BE2C (cell line): Measurements from ENCODE around the genes CLEC12A and GABARAPL1.

DNA sequence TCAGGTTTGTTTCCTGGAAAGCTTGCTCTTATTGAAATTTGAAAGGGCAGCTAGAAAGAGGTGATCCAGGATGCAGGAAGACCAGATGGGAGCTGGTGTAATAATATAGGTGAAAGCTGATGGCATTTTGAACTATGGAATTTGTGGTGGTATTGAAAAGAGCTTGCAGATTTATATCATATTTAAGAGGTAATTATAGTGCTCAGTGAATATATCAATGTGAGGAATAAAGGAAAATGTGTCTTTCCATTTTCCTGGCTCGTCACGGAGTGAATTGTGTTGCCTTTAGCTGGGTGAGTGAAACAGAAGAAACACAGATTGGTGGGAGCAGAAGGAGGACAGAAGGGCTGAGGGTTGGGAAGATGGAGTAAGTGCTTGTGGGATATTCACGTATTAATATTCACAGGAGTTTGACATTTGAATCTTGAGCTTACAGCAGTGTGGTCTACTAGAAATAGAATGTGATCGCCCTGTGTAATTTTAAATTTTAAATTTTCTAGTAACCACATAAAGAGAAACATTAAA is 1.6 kb upstream of the A2M start:
- RRBS, result no CpG with 5 or more reads among the region's 4 CpGs

- RRBS, result no CpG with 5 or more reads among the region's 4 CpGs
Measured at GRCh38 chr12:9123705-9124005, 7.9 kb upstream of the A2M start.

DNA sequence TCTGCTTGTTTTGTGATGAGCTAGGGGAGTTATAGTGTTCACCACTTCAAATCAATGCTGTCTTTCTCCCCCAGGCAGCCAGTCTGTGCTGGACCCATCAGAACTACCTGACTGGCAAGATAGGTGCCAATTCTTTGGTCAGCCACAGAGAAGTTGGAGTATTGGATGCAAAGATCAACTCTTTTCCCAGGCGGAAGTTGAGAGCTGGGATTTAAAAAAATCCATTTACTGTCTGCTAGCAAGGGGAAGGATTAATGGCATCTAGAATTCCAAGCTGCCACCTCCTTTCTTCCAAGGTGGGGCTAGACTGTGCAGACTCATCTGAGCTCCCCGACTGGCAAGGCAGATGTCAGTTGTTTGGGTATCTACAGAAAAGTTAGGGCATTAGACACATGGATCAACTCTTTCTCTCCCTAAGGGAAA is 31.0 kb upstream of the A2M start:
- RRBS, result no CpG with 5 or more reads among the region's 2 CpGs

- RRBS, result no CpG with 5 or more reads among the region's 4 CpGs
Measured at GRCh38 chr12:9167382-9167677, 40.9 kb downstream of the PZP start.

DNA sequence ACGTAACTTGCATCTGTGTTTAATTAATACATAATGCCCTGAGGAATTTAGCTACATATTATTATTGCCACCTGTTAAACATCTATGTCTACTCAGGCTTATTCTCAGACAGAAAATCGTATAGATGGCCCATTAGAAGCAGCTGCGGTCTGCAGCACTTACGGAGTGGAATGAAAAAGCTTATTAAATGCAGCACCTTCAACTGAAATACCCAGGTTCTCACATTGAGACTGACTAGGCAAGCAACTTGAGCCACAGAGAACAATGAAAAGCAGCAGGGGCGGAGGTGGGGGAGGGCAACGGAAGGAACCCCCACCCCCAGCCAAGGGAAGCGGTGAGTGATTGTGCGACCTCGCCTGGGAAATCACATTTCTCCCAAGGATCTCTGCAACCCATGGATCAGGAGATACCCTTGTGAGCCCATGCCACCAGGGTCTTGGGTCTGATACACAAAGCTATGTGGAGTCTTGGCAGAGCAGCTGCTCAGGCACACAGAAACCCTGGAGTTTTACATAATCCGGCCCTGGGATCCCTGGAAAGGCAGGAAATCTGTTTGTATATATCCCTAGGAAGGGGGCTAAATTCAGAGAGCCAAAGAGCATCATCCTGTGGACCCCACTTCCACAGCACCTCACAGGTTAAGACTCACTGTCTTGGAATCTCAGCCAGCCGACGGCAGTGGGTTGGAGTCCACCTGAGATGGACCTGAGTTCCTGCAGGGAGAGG is 38.1 kb downstream of the PZP start:
- RRBS, result no CpG with 5 or more reads among the region's 12 CpGs

DNA sequence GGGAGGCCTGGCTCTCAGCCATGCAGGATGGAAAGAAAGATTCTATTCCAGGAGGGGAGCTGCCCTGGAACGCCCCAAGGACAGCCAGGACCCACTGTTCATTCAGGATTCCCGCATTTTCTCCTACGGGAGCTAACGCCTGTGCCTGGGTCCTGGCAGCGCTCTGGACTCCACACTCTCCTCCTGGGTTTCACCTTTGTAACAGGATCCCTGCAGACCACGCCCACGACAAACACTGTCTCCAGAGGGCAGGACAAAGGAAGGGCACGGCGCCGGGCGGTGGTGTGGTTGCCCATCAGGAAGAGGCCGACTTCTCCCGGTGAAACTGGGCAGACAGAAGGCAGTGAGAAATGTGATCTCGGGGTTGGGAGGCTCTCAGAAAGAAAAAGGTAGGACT is 189.3 kb downstream of the KLRB1 start:
- RRBS, result no CpG with 5 or more reads among the region's 14 CpGs

- RRBS, result no CpG with 5 or more reads among the region's 8 CpGs
Measured at GRCh38 chr12:9647264-9647786, 22.2 kb upstream of the CLEC2D start.

- RRBS, result no CpG with 5 or more reads among the region's 16 CpGs
Measured at GRCh38 chr12:9695025-9696121, 25.9 kb downstream of the CLEC2D start.

GRCh38 chr12:9718249-9718518 is 42.5 kb downstream of the CD69 start:
- RRBS, result no CpG with 5 or more reads among the region's 2 CpGs

DNA sequence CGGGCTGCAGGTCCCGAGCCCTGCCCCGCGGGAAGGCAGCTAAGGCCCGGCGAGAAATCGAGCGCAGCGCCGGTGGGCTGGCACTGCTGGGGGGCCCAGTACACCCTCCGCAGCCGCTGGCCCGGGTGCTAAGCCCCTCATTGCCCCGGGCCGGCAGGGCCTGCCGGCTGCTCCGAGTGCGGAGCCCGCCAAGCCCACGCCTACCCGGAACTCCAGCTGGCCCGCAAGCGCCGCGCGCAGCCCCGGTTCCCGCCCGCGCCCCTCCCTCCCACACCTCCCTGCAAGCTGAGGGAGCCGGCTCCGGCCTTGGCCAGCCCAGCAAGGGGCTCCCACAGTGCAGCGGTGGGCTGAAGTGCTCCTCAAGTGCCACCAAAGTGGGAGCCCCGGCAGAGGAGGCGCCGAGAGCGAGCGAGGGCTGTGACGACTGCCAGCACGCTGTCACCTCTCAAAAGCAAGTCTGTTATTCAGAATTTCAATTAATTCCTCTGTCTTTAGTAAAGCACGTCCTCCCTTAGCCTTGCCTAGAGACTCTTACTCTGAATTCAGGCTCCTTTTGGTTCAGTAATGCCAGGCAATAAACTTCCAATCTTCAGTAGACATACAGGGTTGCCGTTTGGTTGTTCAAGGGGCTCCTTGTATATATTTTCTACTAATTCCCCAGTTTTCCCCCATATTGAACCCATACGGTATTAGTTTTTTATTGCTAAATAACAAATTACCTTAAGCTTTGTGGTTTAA is 20.8 kb downstream of the CD69 start:
- RRBS, result no CpG with 5 or more reads among the region's 43 CpGs

- RRBS, result no CpG with 5 or more reads among the region's 6 CpGs
Measured at GRCh38 chr12:9751510-9752505, 8.9 kb downstream of the CD69 start.

DNA sequence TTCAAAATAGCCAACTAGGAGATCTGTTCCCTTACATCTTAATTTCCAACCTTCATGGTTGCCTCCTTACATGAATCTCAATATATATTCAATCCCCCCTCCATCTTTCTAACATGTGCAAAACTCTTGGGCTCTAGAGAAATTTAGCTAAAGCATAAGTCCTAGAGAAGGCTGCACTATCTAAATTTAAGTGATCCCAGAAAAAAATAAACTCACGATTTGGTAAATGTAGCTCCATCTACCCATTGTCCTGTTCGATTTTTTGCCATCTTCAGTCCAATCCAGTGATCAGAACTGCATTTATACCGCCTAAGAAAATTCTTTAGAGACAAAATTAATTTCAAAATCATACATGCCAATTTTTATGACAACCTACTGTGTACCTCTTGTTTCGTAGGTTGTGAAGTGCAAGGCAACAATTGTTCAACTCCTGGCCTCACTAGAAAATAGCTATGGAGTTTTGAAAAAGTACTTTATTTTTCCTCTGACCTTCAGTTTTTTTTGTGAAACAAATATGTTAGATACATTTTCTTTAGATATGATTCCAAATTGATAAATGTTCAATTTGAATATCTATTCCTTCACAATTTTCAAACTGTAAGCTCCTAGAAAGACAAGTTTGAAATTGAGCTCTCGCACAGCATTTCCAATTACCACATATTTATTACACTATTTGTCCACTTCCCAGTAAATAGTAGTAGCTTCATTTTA is 14.8 kb downstream of the CLEC2B start:
- RRBS, result no CpG with 5 or more reads among the region's 5 CpGs

DNA sequence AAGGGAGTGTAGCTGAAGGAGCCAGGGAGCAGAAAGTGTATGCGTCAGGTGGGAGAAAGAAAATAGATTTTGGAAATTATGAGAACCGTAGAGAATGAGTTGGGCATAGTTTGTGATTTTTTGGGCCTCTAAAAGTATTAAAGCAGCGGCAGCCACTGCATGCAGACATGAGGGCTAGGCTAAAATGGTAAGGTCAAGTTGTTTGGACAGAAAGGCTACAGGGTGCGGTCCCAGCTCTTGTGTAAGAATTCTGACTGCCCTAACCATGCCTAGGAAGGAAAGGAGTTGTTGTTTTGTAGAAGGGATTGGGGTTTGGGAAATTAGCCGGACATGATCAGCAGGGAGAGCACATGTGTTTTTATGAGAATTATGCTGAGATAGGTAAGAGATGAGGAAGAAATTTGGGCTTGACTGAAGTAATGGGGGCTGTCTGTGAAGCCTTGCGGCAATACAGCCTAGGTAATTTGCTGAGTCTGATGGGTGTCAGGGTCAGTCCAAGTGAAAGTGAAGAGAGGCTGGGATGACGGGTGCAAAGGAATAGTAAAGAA is 6.1 kb upstream of the CLEC12A start:
- RRBS, result no CpG with 5 or more reads among the region's 7 CpGs

- RRBS, result no CpG with 5 or more reads among the region's 1 CpG
Measured at GRCh38 chr12:9971290-9971611, at the start of gene CLEC12A. Gene CLEC12A, plus strand, starts transcription at chr12:9971409.

- RRBS, result no CpG with 5 or more reads among the region's 12 CpGs
Measured at GRCh38 chr12:10186148-10186906, 7.5 kb downstream of the TMEM52B start.

DNA sequence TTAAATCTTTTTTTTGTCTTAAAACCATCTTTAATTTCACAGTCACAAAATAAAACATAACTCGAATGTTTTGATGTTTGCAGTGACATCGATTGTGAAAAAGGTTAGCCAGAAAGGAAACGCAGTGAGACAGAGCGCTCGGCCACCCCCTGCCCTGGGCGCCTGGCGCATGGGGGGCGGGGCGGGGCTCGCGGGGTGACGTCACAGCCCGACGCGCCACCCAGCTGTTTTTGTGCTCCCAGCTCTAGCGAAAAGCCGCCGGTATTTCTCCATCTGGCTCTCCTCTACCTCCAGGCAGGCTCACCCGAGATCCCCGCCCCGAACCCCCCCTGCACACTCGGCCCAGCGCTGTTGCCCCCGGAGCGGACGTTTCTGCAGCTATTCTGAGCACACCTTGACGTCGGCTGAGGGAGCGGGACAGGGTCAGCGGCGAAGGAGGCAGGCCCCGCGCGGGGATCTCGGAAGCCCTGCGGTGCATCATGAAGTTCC is at the start of gene GABARAPL1:
Gene GABARAPL1 (plus strand): TSS at position 227 of the 489 bp plus-strand sequence.
- RRBS, result 4% methylated on average over 3 of the region's 36 CpGs

DNA sequence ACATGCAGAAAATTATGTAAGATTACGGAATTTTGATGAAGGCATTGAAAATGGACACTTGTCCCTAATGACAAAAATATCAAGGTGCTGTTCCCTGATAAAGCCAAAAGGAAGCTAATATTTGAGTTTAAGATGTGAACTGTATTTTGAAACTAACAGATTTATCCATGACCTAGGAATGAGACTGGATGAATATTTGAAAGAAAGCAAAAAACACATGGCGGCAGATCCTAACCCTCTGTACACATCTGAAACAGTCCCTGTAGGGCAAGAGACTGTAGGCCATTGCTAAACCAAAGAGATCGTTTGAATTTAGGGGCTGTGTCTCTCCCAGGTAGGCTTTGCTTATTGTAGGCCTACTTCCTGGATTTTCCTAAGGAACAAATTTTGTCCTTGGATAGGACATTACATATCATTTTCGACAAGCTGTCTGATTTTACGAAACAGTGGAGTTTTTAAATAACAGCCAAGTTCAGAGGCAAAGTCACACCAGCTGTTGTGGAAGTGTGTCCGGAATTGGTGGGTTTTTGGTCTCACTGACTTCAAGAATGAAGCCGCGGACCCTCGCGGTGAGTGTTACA is 11.4 kb downstream of the GABARAPL1 start:
- RRBS, result no CpG with 5 or more reads among the region's 10 CpGs

GRCh38 chr12:10310373-10310903 is 2.8 kb downstream of the KLRD1 start:
- RRBS, result no CpG with 5 or more reads among the region's 13 CpGs